ENCODE data around the gene LIMD2.

- PRO-cap = no peak
These were observed 17.3 kb upstream of the INTS2 start for GRCh38 chr17:61945014-61945556.

- PRO-cap = bidirectional peak, plus-strand start at chr17:62066175, minus-strand start at chr17:62065969
These were observed 1.0 kb upstream of the MED13 start for GRCh38 chr17:62066134-62066428.

DNA sequence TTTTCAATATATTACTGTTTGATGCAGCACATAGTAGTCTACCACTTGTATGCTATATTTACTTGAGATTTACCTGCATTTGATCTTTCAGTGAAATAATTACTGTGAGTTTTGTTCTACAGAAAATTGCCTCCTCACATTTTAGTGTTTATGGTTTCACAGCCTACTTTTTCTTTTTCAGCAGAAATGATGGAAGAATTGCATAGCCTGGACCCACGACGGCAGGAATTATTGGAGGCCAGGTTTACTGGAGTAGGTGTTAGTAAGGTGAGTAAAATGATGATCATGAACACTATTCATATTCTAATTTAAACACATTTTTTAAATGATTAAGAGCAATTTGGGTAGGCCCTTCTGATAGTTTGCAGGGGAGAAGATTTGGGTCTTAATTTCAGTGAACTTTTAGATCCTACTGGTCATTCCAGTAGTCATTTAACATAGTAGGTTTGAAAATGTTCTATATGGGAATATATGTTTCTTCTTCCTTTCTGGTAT, 2.4 kb downstream of the TLK2 start:
- PRO-cap = no peak

DNA sequence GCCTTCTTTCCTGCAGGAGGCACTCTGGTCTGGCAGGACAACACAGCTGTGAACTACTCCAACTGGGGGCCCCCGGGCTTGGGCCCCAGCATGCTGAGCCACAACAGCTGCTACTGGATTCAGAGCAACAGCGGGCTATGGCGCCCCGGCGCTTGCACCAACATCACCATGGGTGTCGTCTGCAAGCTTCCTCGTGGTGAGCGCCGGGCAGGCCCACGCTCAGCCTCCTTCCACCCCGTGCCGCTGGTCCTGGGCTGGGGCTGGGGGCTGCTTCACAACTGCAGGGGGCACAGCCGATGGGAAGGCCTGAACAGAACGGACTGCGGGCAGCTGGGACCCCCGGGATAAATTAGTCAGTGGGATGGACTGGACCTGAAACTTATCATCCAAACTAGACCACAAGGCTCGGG, 63.5 kb downstream of the MRC2 start:
- PRO-cap = no peak

DNA sequence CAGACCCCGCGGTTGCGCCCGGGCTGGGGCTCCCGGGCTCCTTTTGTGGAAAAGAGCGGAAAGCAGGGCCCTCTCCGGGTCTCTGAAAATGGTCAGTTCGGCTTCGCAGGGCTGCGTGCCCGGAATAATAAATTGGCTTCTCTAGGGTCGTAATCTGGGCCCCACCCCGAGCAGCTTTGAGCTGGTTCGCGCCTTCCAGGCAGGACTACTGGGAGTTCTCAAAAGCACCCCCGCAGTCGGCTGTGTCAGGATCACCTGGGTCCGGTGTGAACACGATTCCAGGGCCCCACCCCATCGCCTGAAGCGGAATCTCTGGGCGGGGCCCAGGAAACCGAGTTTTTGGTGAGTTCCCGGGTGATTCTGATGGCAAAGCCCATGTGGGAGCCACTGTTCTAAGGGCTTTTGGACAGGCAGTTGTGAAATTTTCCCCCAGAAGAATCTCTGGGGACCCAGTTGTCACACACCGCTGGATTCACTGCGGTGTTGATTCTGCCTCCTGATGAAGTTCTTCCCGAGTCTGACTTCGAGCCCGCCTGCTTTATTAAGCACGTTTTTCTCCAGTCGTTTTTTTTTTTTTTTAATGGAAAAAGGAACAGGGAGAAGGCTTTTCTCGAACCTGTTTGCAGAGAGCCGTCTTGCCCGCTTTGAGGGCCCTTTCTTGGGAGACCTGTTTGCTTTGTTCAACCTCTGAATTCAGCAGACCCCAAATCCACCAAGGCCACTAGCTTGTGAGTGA, 77.1 kb downstream of the MRC2 start:
- PRO-cap = bidirectional peak, plus-strand start at position 387 of the sequence, minus-strand start at position 244 of the sequence

DNA sequence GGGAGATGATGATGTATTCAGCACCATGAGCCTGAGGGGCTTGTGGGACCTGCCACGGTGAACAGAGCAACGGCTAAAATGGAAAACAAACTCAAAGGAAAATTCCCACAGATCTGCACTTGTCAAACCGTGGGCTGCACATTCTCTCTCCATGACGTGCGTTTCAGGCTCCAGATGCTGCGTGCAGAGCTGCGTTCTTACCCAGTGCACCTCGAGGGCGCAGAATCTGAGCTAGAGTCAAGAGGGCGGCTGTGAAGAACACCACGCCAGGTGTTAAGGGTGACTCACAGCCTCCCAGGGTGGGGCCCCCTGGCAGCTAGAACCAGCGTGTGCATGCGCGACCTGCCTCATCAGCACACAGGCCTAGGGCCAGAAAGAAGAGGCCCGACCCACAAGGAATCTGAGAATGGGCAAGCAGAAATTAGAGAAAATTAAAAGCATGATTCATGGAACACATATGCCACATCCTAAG, 29.2 kb downstream of the MARCHF10 start:
- PRO-cap = no peak

- PRO-cap = no peak
These were observed 17.4 kb downstream of the MARCHF10 start for GRCh38 chr17:62790789-62791052.

- PRO-cap = no peak
These were observed 16.4 kb downstream of the MARCHF10 start for GRCh38 chr17:62791261-62792488.

DNA sequence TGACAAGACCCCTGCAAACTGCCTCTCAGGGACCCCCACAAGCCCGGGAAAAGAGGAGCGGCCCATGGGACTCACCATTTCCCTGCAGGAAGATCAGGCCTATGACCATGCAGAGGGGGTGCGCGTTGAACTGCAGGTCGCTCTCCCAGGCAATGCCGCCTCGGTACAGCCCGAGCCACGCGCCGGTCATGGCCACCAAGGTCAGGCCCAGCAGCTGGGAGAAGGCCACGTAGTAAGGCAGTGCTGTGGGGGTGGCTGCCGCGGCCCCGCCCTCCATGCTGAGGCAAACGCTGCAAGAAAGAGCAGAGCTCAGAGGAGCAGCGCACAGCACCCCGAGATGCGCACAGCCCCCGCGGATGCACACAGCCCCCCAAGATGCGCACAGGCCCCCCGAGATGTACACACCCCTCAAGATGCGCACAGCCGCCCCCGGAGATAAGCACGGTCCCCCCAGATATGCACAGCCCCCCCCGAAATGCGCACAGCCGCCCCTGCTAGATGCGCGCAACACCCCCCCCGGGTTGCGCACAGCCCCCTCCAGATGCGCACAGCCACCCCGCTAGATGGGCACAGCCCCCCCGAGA, 8.7 kb downstream of the CYB561 start:
- PRO-cap = no peak

- PRO-cap = no peak
These were observed 572 bp downstream of the CYB561 start for GRCh38 chr17:63445474-63445993.

- PRO-cap = bidirectional peak, plus-strand start at chr17:63446813, minus-strand start at chr17:63446751
These were observed 735 bp upstream of the CYB561 start for GRCh38 chr17:63446472-63447609.

GRCh38 chr17:63460816-63461198, 14.7 kb upstream of the CYB561 start:
- PRO-cap = no peak

DNA sequence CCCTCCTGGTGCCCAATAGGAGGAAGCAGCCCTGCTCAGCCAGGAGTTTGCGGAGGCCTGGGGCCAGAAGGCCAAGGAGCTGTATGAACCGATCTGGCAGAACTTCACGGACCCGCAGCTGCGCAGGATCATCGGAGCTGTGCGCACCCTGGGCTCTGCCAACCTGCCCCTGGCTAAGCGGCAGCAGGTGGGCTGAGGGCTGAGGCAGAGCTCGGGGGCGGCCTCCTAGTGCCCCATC, 970 bp downstream of the ACE start:
- PRO-cap = no peak

GRCh38 chr17:63549633-63550316, 502 bp upstream of the DCAF7 start:
- PRO-cap = bidirectional peak, plus-strand start at chr17:63550490, minus-strand start at chr17:63550201

GRCh38 chr17:63626558-63627205, 4.5 kb downstream of the MAP3K3 start:
- PRO-cap = no peak

DNA sequence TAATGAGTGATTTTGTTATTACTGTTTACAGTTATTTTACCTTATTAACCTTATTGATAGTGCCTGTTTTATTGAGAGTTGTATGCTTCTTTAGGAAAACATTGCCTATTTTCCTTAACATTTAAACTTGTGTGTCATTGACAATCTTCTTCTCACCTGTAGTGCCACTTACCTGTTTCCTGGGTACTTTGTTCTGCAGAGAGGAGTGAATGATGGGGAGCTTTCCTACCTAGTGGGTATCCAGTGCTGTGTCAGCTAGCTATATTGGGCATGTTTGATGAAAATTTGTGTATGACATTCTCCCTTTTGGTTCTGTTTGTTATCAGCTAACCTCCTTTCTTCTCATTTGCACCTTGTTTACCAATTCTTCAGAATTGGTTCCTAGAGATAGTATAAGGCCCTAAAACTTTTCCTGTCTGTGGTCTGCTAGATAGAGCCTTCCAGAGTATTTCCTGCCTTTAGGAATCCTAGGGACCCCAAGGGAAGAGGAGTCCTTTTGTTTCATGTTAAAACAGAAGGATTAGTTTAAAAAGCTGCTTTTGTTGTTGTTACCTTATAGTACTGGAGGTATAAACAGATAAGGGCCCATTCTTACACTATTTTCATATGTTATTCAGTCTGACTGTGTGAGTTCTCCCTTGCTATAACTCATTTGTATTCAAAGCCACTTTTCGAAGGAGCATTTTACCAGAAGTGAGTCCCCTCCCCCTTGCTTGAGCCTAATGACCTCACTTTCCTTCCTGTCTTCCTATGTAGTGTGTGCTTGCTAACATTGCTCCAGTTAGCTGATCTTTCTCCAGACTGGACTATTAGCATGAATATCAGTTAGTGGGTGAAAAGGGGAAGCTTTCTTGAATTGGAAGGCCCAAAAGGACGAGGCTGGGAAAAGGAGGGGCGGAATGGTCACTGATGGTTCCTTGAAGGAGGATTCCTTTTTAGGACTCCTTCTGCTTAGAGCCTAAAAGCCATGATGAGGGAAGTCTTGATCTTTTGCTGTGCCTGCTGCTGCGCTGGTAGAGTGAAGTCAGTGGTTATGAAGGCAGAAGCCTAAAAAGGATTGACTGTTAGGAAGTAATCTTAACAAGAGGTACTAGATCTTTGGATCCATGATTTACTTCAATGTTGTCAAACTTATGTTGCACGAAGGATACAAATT, 11.7 kb downstream of the MAP3K3 start:
- PRO-cap = unidirectional peak, minus-strand start at position 650 of the sequence

DNA sequence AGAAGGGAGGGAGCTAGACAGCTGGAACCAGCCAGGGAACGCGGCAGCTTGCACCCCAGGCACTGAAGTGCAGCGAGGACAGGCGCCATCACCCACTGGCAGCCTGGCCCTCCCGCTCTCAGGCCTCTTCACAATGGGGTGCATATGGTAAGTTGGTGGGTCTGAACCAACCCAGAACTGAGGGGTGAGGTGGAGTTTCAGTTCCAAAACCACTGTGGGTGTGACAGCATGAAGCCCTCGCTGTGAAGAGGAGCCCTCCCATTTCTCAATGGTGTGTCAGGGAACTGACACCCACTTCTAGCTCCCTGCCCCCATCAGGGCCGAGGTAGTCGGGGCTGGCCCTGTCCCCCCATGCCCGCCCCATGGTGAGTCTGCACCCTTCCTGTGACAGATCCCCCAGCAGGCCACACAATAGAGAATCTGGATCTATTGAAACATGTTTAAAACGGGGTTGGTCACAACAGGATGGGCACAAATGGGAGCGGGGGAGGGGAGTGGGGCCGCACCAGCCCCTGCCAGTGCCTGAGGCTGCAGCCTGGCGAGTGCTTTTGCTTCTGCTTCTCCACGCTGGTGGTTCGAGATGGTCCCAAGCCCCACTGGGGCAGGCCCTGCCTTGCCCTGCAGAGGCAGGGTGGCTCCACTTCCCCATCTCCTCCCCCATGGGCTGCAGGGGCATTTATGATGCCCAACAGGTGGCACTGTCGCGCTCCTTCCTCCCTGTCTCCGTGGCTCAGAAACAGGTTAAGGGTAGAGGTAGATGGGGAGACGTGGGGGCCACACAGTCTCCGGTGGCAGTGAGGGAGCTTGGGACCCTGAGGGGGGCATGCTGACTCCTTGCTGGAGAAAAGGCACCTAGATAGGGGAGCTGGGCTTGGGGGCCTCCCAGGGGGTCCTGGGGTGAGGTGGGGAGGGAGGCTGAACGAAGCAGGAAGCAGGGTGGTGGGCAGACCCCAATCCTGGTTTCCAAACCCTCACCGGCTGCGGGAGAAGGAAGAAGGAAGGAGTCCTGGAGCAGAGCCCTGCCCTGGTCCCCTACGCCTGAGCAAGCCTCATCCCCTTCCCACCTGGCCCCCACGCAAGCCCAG, 2.2 kb downstream of the LIMD2 start:
- PRO-cap = no peak

DNA sequence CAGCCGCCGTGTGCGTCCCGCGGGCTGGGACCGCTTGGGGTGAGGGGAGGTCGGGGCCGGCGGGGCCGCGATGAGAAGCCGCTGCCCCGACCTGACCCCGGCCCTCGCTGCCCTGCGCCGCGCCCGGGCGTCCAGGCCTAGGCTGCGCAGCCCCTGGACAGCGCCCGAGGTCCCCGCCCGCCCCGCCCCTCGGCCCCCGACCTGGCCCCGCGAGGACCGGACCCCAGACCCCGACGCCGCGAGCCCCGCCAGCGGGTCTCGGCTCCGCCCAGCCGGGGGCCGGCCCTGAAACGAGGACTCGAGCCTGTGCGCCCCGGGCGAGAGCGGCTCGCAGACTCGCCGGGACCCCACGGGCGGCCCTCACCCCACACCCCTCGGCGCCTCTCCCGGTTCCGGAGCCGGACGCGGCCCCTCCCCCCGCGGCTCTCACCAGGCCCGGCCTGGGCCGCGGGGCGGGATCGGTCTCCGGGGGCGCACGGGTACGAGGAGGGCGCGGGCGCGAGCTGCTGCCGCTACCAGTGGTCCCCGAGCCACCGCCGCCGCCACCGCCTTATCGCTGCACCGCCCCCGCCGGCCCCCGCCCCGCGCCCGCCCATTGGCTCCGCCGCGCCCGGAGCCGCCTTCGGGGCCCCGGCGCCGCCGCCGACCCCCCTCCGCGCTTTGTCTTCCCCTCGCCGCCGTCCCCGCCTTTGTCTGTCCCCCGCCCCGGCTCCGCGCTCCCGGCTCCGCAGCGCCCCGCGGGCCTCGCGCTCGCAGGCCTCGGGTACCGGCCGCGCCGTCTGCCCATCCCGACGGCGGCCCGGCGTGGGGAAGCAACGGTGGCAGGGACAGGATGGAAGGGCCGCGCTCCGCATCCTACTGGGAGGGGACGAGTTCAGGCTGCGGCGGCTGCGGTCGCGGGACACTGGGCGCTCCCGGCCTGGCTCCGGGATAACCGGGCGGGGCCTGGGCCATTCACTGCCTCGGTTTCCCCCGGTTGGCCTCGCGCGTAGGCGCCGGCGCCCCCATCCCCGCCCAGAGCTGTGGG, at the start of gene LIMD2:
Gene LIMD2 (minus strand): TSS at position 524 of the 1,027 bp plus-strand sequence.
- PRO-cap = bidirectional peak, plus-strand start at position 692 of the sequence, minus-strand start at position 524 of the sequence

GRCh38 chr17:63701198-63701817, 1.4 kb upstream of the LIMD2 start:
- PRO-cap = bidirectional peak, plus-strand start at chr17:63701271, minus-strand start at chr17:63701153; unidirectional peak, minus-strand start at chr17:63701391

GRCh38 chr17:63718716-63719220, 18.8 kb upstream of the LIMD2 start:
- PRO-cap = no peak

Measured in right common carotid artery plus branches (tissue), 1 donor.